Cardiac fibroblast (primary cell): ENCODE results near the gene BTNL8.

- RRBS, result no CpG with 5 or more reads among the region's 15 CpGs
Measured at GRCh38 chr5:180441401-180441924, 52.7 kb upstream of the CNOT6 start.

- RRBS, result no CpG with 5 or more reads among the region's 16 CpGs
Measured at GRCh38 chr5:180787531-180788175, 15.0 kb downstream of the MGAT1 start.

GRCh38 chr5:180791178-180791861 lies 11.3 kb downstream of the MGAT1 start:
- RRBS, result no CpG with 5 or more reads among the region's 20 CpGs

DNA sequence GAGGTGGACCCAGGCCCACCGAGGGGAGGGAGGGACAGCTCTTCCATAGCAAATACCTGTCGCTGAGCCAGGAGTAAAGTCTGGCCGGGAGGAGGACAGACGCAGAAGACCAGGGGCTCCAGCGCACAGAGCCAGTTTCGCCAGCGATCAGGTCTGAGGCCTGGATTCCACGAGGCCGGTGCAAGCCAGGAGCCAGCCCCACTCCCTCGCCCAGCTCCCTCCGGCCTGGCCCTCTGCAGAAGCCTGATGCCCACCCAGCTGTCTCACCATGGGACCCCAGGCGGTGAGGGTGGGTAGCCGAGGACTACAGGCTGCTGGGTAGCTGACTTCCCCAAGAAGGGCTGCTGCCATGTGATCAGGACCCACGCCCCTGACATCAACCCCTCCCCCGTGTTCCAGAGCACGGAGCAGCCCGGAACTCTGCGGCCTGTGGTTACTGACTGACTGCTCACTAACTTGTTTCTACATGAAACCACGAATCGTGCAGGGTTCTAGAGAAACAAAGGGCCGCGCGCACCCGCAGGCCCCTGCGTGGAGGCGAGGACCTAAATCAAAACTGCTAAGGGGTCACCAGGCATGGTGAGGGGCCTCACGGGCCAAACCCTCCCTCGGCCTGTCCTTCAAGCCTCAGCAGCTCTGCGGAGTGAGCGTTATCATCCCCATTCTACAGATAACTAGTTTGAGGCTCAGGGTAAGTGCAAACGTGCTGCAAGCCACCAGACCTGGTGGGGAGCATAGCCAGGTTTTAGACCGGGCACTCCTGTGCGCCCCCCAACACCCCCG lies 1.1 kb upstream of the MGAT1 start:
- RRBS, result 41% methylated on average over 7 of the region's 34 CpGs

DNA sequence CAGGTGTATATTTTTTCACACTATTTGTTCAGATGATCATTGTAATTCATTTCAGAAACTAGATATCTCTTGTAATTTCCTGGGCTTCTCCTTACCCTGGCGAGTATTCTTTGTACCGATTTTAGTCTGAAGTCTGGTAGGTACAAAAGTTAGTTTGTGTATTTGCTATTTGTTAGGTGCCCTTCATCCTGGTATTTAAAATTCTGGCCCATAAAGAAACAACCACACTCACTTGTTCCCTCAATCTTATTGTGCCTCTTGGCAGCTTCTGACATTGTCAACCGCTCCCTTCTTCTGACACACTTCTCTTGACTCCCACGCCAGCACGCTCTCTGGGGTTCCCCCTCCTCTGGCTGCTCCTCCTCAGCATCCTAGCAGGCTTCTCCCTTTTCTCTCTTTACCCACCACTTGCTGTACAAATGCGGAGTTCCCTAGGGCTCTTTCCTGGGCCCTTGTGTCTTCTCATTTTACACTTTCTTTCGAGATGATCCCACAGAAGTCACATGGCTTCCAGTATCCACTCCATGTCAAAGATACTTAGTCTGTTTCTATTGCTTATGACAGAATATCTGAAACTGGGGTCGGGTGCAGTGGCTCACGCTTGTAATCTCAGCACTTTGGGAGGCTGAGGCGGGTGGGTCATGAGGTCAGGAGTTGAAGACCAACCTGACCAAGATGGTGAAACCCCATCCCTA lies 11.6 kb upstream of the MGAT1 start:
- RRBS, result no CpG with 5 or more reads among the region's 10 CpGs

DNA sequence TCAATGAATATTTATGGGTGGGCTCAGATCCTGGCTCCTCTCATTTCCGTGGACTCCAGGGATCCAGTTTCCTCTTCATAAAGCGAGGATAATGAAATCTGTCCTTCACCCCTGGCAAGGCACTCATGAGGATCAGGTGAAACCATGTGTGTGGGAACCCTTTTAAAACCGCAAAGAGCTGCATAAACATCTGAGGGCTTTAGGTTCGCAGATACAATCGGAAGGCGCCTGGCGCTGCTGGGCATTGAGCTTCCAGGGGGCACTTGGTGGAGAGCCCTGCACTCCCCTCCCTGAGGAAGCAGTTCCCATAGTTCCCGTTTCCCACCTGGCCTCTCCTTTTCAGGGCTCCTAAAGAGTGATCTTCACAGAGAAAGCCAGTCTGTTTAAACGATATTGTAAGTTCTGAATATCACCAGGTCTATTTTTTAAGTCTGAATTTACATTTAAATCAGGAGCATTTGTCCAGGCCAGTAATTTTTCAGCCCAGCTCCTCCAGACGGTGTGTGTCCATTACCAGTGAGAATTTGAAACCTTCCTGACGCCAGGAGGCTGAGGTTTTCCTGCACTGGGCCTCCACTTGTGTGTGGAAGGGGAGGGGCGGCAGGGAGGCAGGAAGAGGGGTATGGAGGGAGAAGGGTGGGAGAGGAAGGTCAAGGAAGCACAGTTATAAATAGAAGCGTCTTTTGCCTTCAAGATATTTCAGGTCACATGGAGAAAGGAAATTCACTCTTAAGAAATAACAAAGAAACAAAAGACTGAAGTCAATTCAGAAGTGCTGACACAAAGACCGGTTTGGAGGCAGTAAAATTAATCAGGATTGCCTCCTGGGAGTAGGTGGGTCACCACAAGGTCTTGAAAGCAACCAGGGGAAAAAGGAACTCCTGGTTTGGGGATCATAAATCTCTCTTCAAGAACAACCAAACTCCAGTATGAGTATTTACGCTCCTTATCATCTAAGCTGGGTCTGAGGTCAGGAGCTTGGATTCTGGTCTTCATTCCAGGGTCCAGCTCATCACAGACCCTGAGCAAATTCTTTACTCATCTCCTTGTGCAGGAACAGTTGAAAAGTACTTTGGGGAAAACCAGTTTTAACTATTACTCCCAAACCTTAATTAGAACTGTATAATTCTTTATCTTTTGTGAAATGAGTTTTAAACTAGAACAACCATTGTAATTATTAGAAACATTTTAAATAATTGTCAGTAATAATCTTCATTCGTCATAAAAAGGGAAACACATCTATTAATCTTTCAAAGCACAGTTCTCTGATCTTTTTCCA lies 14.3 kb upstream of the MGAT1 start:
- RRBS, result no CpG with 5 or more reads among the region's 16 CpGs

- RRBS, result no CpG with 5 or more reads among the region's 8 CpGs
Measured at GRCh38 chr5:180817780-180818288, 15.2 kb upstream of the MGAT1 start.

DNA sequence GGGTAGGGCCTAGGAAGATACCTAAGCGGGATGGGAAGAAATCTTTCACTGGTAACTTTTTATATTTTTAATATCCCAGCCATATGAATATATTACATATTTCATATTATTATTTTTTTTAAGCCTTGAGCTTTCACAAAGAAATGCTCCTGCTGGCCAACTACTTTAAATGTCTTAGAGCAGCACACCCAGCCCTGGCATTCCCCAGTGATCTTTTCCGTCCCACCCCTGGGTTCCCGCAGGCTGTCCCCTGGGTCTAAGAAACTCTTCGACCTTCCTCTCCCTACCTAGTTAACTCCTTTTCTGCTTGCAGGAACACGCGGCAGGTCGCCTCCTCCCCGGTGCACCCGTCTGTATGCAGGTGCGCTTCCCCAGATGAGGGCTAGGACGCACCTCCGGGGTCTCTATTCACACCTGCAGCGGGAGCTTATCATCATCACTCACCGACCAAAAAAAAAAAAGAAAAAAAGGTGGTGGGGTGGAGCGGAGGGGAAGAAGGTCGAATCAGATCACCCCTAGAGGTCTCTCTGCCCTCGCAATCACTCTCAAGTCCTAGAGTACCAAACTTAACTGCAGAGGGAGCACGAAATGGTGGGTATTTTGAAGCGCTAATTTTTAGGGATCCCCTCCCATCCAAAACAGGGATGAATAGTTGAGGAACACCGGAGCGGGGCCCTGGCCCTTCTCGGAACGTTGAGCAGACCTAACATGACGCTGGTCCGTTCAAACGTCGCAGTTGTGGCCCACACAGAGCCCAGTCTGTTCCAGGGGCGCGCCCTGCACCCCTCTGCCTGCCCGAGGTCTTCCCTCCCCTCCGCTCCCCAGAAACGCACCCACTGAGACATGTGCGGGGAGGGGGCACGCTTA lies 602 bp downstream of the ZFP62 start:
- RRBS, result 2% methylated on average over 5 of the region's 34 CpGs

DNA sequence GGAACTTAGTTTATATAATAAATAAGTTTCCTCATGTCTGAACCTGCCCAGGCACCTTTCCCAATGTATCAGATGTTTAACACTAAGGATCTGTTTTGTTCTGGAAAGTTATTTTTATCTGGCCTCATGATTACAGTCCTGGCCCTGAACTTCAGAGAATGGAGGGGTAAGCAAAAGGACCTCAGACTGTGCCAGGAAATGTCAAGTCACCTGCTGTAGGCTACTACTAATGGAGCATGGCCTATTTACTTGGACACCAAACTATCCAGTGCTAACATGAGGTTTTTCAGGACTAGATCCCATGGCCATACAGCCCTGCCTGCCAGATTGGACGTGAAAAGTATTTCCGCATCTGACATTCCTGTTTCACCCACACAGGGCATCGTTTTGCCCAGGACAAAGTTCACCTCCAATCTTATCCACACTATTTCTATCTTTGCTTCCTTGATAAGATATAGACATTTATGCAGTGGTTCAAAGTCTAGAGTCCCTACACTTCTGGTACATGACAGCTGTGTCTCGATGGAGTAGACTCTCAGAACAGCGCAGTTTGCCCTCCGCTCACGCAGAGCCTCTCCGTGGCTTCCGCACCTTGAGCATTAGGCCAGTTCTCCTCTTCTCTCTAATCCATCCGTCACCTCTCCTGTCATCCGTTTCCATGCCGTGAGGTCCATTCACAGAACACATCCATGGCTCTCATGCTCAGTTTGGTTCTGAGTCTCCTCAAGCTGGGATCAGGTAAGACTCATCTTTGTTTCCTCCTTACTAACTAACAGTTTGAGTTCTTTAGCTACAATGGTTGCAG lies at the start of gene BTNL8:
TSS of gene BTNL8 (plus strand) at position 538 of the 805 bp plus-strand sequence.
- RRBS, result no CpG with 5 or more reads among the region's 12 CpGs

DNA sequence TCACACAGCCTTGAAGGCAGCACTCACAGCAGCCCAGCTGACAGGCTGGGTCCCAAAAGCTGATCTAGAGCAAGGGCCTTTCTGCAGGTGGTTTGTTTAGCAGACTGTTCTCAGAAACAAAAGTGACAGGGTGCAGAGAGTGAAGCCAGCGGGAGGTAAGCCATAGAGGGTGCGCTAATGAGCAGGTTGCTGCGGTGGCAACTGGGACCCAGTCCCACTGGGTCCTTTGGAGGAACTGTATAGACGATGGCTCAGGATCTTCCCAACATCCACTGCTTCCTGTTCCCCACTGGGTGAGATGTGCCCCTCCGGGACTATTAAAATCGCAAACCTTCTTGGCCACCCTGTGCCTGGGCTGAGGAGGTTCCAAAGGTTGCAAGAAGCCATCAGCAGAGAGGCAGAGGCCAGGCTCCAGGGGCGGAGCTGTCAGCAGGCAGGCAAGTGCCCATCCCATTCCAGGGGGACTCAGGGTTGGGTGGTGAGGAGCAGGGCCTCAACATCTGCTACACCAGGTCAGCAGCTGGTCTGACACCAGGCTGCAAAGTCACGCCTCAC lies 2.1 kb downstream of the BTNL3 start:
- RRBS, result no CpG with 5 or more reads among the region's 8 CpGs

DNA sequence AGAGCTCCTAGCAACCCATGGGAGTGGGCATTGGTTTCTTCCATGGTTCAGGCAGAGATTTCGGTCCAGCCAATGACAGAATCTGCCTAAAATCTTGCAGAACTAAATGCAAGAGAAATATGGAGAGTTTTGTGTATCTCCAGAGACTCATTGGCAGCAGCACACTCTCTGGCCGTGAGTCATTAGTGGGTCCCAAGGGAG lies 4.4 kb downstream of the BTNL9 start:
- RRBS, result no CpG with 5 or more reads among the region's 2 CpGs

- RRBS, result 2% methylated on average over 25 of the region's 92 CpGs
Measured at GRCh38 chr5:181059128-181059938, 19.3 kb downstream of the BTNL9 start.

DNA sequence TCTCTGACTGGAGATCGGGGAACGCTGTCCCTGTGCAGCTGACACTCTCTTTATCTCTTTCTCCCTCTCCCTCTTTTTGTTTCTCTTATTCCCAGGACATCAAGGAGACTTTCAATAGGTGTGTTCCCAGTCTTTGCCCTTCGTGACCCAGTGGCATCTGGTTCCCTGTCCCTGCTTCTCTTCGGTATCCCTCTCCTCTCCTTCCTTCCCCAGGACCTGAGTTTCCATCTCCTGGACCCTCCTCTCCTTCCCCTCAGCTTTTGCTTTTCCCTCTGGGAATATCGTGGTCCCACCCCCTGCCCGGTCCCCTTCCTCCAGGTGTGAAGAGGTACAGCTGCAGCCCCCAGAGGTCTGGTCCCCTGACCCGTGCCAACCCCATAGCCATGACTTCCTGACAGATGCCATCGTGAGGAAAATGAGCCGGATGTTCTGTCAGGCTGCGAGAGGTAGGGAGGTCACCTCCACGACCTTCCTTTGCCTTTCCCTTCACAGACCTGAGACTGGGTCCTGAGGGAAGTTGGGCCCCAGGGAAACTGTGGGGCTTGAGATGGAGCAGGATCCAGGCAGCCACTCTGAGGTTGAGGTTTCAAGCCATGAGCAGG lies 10.3 kb downstream of the RACK1 start:
- RRBS, result no CpG with 5 or more reads among the region's 11 CpGs

DNA sequence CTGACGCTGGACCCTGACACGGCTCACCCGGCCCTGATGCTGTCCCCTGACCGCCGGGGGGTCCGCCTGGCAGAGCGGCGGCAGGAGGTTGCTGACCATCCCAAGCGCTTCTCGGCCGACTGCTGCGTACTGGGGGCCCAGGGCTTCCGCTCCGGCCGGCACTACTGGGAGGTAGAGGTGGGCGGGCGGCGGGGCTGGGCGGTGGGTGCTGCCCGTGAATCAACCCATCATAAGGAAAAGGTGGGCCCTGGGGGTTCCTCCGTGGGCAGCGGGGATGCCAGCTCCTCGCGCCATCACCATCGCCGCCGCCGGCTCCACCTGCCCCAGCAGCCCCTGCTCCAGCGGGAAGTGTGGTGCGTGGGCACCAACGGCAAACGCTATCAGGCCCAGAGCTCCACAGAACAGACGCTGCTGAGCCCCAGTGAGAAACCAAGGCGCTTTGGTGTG lies 9.5 kb downstream of the RACK1 start:
- RRBS, result 83% methylated on average over 3 of the region's 34 CpGs

DNA sequence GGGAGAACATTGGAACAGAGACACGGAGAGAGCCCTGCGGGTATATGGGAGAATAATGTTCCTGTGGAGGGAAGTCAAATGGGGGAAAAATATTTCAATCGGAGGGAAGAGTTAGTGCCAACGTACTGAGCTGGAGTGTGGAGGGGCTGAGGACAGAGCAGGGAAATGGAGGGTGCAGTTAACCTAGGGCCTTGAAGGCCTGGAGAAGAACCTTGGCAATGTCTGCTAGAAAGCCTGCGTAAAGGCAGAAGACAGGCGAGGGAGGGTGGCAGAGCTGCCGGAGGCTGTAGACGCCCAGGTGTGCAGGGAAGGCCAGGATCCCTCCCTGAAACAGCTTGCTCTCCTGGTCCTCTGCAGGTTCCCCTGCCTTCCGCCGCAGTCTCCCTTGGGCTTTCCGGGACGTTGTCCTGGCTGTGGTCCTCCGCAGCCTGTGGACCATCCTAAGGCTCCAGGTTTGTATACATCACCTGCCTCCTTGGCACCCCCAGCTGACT lies 1.9 kb upstream of the RACK1 start:
- RRBS, result no CpG with 5 or more reads among the region's 13 CpGs

DNA sequence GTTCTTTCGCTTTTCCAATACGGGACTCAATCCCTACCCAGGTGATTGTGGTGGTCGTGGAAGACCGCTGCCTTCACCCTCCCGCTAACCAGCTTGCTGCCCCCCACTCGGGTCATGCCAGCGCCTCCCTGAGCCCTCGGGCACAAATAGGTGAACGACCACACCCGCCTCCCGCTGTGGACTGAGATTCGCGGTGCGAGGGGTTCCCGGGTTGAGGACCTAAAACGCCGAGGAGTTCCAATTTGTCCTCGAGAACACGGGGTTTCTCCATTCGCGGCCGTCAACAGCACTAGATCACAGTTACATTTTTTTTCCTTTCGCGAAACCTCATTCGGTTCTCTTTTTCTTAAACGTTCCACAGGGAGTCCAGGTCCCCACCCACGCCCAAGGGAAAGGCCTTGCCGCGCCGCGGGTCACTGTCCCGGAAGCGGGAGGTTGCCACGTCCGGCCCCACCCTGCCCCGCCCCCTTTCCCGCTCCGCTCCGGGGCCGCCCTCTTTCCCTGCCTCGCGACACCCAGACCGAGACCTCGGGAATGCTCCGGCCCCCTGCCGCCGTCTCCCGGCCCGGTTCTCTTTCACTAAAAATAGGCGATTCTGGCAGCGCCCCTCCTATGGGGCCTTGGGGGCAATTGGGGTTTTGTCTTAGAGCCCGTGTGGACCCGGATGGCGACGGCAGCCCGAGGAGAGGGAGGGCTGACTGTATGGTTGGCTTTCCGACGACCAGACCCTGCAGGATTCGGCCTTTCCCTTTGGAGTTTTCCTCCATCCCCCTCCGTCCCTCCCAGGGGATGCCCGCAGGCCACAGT lies 2.5 kb upstream of the RACK1 start:
- RRBS, result 1% methylated on average over 14 of the region's 61 CpGs

GRCh38 chr5:181246821-181247216 lies 3.1 kb upstream of the RACK1 start:
- RRBS, result 3% methylated on average over 8 of the region's 23 CpGs